Neural crest cell (in vitro differentiated cells): ENCODE measurements around the gene BTBD2.

GRCh38 chr19:1856237-1856504 is 7.2 kb downstream of the KLF16 start:
- PRO-cap = no peak

DNA sequence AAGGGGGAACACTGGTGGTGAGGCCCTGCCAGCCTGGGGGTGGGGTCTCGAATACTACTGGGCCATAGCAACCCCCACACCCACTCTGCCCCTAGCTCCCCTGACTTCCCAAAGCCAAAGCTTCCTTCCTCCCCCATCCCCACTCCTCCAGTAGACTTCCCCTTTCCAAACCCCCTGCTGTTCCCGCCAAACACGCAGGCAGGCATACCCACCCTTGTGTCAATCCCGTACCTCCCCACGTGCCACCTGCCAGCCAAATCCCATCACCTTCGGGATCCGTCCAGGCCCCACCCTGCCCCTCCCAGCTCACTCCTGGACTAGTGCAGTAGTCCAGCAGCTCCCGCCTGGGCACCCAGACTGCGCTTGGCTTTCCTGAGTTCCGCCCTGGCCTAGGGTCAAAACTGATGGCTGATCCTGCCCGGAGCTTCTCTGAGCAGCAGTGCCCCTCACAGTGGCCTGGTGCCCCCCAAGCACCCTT is 5.4 kb downstream of the KLF16 start:
- PRO-cap = no peak

DNA sequence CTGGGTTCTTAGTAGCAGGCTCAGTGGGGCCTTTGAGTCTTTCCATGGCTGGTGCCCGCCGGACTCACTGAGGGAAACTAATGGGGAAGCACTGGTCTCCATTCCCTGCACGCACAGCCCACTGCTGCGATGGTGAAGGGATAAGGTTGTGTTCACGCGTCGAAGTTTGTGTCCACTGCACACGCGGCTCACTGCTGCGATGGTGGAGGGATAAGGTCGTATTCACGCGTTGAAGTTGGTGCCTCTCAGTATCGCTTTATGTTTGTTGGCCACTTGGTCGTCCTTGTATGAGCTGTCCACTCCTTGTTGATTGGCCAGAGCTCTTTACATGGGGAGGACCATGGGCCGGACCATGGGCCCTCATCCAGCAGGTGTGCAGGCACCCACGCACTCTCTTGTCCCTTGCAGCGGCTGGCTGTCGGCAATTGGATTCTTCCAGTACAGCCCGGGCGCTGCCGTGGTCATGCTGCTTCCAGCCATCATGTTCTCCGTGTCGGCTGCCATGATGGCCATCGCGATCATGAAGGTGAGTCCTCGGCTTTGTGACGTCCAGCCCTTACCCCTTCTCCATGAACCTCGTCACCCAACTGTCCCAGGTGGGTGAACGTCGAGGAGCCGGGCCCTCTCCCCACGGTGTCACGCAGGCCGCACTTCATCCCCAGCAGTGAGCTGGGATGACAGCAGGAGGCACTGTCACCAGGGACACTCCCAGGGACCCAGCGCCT is 17.6 kb downstream of the ADAT3 start:
- PRO-cap = no peak

- PRO-cap = no peak
These were observed 28.0 kb downstream of the BTBD2 start for GRCh38 chr19:1987409-1988045.

DNA sequence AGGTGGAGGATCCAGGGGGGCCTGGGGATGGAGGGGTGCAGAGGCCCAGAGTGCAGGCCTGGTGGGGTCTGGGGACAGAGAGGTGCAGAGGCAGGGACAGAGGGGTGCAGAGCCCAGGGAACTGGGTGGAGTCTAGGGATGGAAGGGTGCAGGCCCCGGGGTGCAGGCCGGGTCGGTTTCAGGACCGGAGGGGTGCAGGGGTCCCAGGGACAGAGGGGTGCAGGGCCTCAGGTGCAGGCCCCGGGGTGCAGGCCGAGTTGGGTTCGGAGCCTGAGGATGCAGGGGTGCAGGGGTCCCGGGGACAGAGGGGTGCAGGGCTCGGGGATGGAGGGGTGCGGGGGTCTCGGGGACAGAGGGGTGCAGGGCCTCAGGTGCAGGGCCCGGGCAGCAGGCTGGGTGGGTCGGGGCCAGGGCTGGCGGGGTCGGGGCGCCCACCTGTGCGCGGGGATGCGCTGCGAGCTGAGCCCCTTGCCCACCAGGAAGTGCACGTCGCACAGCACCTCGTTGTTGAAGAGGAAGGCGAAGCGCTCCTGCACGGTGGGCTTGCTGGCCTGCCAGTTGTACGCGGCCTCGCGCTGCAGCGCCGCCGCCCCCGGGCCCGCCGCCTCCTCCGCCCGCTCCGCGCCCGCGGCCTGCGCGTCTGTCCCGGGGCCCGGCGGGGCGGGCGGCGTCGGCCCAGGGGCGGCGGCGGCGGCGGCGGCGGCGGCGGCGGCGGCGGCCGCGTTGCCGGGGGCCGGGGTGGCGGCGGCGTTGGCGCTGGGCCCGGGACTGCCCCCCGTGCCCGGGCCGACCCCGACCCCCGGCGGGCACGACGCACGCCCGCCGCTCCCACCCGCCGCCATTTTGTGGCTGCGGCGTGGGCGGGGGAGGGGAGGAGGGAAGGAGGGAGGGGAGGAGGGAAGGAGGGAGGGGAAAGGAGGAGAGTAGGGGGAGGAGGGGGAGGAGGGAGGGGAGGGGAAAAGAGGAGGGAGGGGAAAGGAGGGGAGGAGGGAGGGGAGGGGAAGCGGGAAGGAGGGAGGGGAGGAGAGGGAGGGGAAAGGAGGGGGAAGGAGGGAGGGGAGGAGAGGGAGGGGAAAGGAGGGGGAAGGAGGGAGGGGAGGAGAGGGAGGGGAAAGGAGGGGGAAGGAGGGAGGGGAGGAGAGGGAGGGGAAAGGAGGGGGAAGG is at the start of gene BTBD2:
Gene BTBD2 (minus strand): TSS at position 853 of the 1,164 bp plus-strand sequence.
- PRO-cap = unidirectional peak, plus-strand start at position 504 of the sequence; unidirectional peak, minus-strand start at position 642 of the sequence; unidirectional peak, minus-strand start at position 847 of the sequence

- PRO-cap = no peak
These were observed 12.7 kb downstream of the MKNK2 start for GRCh38 chr19:2037984-2039147.

- PRO-cap = no peak
These were observed 12.8 kb downstream of the MOB3A start for GRCh38 chr19:2083253-2083830.

DNA sequence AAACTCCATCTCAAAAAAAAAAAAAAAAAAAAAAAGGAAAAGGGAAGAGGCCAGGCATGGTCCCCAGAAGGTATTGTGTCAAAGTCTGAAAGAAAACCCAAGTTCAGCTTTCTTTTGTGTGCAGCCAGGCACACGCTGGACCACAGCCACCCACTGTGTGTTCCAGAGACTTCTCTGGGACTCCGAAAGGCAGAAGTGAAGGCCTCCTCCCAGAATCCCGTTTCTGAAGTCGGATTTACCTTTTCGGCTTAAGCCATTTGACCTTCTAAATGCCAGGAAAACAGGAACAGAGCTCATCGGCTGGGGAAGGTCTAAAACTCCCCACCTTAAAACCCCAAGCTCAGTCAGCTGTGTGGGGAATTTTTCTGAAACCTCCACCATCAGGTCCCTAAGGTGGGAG is 3.4 kb downstream of the MOB3A start:
- PRO-cap = no peak

- PRO-cap = no peak
These were observed 19.2 kb downstream of the IZUMO4 start for GRCh38 chr19:2115840-2116418.

GRCh38 chr19:2121596-2122214 is 25.0 kb downstream of the IZUMO4 start:
- PRO-cap = no peak

DNA sequence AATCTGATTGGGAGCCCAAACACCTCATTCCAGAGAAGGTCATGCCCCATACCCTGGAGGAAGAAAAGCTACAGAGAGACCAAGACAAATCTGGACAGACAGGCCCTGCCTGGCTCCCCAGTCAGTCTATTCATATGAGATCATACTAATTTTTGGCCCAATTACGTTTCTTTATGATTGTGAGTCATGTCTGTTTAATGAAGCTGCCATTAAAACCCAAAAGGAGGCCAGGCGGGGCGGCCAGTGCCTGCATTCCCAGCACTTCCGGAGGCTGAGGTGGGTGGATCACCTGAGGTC is 3.3 kb upstream of the AP3D1 start:
- PRO-cap = no peak

DNA sequence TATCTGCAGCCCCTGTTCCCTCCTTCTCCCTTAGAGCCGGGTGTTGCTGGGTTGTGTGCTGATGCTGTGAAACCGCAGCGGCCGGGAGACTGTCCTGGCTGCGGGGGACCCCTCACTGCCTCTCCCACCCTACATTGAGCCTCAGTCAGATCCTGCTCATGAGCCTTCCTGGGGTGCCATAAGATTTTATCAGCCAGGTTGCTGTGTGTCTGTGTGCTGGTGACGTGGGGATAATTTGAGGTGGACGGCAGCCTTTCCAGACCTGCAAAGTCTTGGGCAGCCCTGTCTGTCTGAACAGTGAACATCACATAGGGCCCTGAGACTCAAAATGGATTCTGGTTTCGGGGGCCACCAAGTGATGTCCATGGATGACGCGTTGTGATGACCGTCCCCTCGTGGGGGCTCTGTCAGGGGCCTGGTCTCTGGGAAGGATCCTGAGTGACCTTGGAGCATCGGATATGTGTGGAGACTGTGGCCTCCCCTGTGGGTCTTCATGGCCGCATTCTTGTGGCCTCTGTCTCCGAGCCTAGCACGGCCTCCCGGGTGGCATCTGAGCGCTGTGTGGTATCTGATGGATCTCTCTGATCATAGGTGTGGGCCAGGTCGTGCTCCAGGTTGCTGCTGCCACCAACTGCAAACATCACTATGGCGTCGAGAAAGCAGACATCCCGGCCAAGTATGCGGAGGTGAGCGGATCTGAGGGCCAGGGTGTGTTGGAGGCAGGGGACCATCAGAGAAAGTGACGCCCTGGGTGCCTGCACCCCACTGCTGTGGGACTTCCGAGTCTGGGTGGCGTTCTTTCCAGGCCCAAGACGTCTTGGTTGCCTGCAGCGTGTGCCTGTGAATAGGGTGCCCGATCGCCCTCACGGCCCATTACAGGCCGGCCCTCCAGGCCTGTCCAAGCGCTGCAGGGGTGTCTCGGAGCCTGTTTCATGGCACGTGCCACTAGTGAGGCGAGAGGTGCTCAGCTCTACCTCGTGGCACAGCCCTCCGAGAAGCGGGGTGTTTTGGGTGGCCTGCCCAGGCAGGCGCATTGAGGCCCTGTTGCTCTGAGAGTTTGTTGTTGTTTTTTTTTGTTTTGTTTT is 29.7 kb downstream of the DOT1L start:
- PRO-cap = no peak

DNA sequence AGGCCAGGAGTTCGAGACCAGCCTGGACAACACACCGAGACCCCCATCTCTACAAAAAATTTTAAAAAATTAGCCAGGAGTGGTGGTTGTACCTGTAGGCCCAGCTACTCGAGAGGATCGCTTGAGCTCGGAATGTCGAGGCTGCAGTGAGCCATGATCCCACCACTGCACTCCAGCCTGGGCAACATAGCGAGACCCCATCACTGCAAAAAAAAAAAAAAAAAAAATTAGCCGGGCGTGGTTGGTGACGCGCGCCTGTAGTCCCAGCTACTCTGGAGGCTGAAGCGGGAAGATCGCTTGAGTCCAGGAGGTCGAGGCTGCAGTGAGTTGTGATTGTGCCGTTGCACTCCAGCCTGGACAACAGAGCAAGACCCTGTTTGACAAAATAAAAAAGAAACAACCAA is 581 bp downstream of the SF3A2 start:
- PRO-cap = bidirectional peak, plus-strand start at position 300 of the sequence, minus-strand start at position 148 of the sequence

- PRO-cap = no peak
These were observed 1.4 kb downstream of the LINGO3 start for GRCh38 chr19:2306372-2307126.

- PRO-cap = no peak
These were observed 10.0 kb downstream of the LSM7 start for GRCh38 chr19:2318384-2318746.

DNA sequence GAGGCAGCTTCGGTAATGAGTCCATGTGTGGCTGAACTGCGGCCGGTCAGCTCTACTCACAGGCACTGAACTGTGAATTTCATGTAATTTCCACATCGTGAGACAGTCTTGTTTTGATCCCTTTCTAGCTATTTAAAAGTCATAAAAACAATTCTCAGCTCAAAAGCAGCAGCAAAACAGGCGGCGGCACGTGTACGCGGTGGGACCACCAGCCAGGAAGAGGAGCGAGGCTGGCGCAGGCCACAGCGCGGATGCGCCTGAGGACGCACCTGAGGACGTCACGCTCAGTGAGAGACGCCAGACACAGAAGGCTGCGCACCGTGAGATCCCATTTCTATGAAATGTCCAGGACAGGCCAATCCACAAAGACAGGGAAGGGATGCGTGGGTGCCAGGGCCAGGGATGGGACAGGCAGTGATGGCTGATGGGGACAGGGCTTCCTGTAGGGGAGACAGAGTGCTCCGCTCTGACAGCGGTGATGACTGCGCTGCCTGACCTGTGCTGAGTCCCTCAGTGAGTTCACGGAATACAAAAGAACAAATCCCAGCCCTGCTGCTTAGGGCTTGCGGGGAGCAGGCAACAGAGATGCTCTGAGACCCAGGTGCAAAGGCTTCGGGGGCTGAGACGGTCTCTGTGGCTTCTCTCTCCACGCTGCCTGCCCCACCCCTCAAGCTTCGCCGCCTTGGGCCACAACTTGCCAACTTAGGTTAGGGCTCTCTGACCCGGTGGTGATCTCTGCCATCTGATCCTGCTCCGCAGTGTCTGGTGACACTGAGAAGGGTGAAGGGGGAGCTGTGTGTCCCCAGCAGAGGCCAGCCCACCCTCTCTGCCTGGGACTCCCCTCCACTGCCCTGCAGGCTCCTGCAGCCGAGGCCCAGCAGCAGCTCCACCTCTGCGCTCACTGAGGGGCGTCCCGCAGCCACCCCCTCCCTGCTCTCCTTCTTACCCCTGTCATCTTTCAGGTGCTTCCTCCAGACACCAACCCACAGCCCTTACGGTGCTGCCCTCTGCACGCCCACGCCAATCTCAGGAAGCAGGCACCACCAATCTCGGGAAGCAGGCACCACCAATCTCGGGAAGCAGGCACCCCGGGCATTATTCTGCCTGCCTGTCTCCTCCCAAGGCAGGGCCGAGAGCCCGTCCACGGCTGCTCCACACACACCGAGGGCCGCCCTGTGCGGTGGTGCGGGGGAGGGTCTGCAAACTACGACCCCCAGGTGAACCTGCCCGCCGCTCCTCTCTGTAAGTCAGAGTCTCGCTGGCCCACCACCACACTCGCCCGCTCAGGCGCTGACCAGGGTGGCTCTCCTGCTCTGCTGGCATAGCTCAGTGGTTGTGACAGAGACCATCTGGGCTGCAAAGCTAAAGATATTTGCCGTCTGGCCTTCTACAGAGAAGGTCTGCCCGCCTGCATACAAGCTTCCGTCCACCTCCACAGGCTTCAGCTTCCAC is 3.4 kb downstream of the LSM7 start:
- PRO-cap = no peak

DNA sequence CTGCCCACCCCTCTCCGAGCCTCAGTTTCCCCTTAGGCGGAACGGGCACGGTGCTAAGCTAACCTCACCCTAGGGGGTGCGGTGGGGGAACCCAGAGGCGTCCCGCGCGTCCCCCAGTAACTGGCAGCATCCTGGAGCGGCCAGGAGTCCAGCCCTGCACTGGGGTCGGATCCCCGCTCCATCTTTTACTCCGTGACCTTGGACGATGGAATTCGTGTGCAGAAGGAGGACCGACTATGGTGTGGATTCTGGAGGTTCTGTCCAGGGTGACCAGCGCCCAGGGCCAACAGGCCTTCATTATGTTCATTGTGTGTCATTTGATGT is 608 bp downstream of the SPPL2B start:
- PRO-cap = no peak

GRCh38 chr19:2576714-2577480 is 101.0 kb downstream of the GADD45B start:
- PRO-cap = no peak

DNA sequence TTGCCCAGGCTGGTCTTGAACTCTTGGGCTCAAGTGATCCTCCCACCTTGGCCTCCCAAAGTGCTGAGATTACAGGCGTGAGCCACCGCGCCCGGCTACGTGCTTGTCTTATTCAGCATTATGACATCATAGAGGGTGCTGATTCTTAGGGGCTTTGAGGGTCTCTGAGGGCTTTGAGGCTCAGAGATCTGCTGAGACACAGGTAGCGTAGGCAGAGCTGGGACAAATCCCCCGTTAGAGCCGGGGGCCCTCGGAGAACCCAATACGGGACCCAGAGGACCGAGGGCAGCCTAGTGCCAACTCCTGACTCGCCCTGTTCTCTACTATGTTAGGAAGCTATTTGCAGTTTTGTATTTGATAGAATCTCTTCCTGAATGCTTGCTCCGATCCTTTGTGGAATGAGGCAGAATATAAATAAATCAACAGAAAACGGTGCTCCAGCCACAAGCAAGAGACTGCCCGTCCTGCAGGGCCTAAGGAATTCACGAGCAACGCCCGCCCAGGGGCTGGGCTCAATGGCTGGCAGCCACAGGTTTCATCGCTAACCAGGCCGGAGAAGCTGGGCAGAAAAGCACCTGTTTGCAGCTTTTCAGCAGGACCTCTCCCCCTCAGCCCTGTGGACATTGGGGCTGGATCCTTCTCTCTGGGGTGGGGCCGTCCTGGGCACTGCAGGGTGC is 102.3 kb downstream of the GADD45B start:
- PRO-cap = no peak

DNA sequence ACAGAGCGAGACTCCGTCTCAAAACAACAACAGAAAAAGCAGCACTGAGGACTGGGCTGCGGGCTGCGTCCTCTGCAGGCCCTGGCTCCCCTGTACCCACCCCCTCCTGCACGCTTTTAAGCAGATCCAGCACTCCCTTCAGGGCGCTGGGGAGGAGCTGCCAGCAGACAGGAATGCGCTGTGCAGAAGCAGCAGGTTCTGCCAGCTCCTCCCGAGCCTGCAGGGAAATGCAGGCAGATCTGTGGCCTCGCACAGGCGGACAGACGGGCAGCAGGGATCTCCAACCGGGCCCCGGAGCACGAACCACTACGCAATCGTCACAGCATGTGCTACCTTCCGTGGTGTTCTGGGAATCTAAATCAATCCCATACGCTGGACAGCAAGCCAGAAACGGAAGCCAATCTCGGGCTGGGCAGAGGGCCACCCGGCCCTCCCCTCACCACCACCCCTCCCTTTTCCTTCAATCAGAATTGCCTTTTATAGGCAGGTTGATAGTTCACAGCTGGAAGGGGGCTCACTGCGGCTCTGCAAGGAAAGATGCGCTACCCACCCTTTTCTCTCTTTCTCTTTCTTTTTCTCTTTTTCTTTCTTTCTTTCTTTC is 100.1 kb downstream of the GNG7 start:
- PRO-cap = no peak